Osteoblast (primary cell): Measurements from ENCODE around the genes RNF166, APRT, PABPN1L and CDH15.

- CAGE, long polyA plus RNA = no peak
- RRBS = no CpG with 5 or more reads among the region's 5 CpGs
Measured at GRCh38 chr16:88665273-88665809, 2.5 kb upstream of the MVD start.

DNA sequence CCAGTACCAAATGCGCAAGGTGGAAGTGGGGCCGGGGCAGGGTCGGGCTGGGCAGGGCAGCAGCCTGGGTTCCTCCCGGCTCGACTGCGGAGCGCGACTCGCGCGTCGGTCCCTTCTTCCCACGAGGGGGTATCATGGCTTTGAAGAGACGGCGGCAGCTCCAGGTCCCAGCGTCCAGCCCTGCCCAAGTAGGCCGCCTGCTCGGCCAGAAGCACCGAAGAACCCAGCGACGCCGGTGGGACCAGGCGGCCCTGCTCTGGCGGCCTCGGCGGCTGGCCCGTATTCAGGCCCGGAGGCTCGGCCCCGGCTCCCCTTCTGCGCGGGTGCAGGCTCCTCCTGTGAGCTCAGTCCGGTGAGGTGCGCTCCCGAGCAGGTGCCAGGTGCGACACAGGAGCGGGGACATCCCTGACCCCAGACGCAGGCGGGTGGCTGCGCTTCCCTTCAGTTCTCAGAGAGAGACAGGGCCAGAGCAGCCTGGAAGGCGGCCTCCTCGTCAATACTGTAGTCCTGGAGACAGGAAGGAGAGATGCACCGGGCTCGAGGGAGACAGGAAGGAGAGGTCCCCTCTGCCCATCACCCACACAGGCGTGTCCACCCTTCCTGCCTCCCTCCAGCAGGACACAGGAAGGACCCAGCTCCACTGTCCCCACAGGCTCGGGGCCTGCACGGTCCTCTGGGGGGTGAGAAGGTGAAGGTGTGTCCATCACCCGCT, 8.9 kb downstream of the RNF166 start:
- CAGE, long polyA plus RNA = no peak
- RRBS = 92% methylated on average over 14 of the region's 48 CpGs

DNA sequence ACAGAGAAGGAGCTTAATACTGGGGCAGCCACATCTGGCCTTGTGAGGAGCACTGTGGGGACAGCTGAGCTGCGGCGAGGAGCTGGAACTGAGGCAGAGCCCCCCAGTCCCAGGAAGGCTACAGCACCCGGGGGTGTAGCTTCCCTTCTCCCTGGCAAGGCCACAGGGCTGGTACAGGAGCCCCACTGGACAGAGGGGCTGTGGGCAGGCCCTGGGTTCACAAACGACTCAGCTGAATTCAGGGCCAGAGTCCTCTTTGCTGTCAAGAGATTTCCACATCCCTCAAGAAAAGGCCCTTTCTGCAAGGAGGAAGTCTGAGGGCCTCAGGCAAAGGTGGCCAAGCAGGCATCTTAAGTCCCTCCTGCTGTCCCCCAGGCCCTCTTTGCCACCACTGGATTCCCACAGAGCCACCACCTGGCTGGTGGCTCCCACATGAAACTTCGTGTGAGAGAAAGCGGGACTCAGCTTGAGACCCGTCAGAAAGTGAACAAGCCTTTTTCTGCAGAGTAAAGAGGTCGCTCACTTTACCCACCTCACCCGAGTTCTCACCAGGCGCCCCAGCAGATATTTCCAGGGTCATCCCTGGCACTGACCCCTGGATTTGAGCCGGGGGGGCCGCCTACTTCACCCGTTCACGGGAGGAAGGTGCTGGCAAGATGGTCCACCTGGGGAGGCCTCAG, 3.8 kb downstream of the RNF166 start:
- CAGE, long polyA plus RNA = no peak
- RRBS = no CpG with 5 or more reads among the region's 14 CpGs

DNA sequence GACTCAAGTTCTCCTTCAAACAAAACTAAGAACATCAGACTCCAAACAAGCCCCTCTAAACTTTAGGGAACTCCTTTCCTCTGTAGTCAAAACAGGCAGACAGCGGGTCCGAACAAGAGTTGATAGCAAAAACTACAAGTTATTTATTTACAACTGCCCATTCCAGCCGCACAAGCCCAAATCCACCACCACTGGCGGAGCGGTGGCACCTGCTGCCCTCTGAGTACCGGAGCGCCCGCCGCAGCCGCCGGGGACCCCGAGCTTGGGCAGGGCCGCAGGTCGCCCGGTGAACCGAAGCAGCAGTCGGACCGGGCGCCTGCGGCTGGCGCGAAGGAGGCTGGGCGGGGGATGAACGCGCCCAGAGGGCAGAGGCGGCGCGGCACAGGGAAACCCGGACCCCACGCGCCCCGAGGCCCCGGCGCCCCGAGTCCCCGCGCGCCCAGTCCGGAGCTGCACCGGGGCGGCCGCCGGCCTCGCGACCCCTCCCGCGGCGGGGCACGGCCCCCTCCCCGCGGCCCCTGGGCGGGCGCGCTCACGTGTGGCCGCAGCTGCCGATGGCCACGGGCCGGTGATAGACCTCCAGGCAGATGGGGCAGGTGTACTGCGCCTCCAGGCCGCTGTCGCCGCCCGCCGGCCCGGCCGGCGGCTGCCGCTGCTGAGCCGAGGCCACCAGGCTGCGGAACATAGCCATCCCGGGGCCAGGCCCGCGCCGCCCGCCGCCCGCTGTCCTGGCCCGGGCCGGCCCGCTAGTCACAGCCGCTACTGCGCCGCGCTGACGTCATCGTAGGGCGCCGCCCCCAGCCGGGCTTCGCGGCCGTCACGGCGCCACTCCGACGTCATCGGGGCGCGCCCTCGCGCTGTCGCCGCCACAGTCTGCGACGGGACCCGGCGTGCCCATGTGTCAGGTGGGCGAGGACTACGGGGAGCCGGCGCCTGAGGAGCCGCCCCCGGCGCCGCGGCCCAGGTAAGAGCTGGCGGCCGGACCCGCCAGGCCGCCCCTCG, at the start of gene RNF166:
RNF166 (minus strand) TSS at position 774 of the 1,002 bp plus-strand sequence.
- CAGE, long polyA plus RNA = start-site peak on the plus strand centred at position 875 of the sequence, 79 bp wide, 35 and 52 reads in 2 replicates
- RRBS = 2% methylated on average over 68 of the region's 122 CpGs

- CAGE, long polyA plus RNA = no peak
- RRBS = 85% methylated on average over 6 of the region's 18 CpGs
Measured at GRCh38 chr16:88725232-88725634, 18.9 kb downstream of the CTU2 start.

DNA sequence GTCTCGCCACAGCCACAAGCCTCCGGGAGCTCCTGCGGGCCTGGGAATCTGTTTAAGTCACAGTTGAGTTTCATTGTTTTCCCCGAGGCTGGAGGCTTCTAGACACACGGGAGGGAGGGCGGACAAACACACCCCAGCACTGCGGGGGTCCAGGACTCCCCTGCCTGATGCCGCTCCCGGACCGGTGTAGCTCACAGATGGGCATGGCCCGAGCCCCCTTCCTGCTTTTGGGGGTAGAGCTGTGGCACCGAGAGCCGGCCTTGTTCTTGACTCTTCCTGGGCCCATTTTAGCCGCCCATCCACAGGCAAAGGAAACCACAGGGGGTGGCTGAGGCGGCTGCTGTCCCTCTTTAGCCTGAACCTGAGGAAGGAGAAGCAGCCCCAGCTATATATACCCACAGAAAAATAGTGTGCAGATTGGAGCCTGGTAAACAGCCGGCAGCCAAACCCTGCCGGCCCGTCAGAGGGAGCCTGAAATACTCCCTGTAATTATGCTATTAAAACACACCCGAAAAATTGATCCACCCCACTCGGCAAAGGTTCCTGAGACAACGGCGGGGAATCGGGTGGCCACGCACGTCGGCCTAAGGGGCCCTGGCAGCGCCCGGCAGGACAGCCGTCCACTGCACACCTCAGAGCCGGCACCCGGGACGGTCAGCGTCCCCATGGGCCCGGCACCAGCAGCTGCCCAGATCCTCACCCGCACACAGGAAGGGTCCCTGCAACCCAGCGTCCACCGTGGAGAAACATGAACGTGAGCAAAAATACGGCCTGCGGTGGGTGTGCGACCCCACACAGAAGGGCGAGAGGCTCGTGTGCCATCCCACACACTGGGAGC, 6.8 kb downstream of the PIEZO1 start:
- CAGE, long polyA plus RNA = no peak
- RRBS = 70% methylated on average over 8 of the region's 43 CpGs

DNA sequence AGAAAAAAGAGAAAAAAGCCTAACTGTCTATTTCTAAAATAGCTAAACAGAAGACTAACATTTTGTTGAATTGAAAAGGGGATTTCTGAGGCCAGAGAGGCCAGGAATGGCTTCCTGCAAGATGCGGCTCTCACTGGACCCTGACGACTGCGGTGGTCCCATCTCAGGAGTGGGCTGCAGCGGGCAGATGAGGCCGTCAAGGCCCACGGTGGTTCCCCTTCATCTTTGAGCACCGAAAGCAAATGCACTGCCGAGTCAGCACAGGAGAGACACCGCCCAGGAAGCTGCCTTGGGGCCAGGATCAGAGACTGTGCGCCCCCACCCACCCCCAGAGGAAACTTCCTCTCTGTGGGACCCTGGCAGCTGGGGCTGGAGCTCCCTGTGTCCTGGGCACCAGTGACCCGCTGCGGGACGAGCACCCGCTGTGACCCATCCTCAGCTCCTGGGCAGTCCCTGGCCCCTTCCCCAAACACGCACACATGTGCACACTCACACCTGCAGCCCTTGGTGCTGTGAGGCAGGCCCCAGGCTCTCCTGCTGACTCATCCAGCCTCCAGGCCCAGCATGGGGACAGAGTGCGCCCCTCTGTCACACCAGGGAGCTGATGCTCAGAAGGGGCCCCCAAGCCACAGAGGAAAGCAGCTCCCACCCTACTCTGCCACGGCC, 3.9 kb downstream of the PIEZO1 start:
- CAGE, long polyA plus RNA = no peak
- RRBS = no CpG with 5 or more reads among the region's 17 CpGs

- CAGE, long polyA plus RNA = no peak
- RRBS = 100% methylated on average over 3 of the region's 18 CpGs
Measured at GRCh38 chr16:88799912-88800562, 3.6 kb upstream of the CDT1 start.

- CAGE, long polyA plus RNA = no peak
- RRBS = 9% methylated on average over 22 of the region's 30 CpGs
Measured at GRCh38 chr16:88804455-88805079, 978 bp downstream of the CDT1 start.

- CAGE, long polyA plus RNA = start-site peak on the minus strand at chr16:88811907-88811942, 1,842 and 1,199 reads in 2 replicates
- RRBS = 2% methylated on average over 36 of the region's 100 CpGs
Measured at GRCh38 chr16:88811697-88812599, at the start of gene APRT. TSS of gene APRT (minus strand) at chr16:88811928.

DNA sequence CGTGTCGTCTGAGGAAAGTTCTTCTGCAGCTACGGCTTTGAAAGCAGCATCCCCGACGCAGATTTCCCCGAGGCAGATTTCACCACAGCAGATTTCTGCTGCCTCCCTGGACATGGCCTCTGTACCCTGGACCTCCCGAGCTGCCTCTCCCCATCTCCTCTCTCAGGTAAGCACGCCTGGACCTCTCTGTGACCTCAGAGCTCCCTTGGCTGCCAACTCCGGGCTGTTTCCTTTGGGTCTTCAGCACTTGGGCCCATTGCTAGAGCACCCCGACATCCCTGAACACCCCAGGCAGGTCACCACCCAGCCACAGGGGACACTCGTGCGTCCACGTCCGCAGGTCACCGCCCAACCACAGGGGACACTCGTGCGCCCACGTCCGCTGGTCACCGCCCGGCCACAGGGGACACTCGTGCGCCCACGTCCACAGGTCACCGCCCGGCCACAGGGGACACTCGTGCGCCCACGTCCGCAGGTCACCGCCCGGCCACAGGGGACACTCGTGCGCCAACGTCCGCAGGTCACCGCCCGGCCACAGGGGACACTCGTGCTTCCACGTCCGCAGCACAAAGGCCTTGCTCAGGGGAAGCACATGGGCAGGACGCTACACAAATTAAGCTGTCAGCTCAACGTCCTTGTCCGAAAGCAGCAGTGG, 17.8 kb downstream of the GALNS start:
- CAGE, long polyA plus RNA = no peak
- RRBS = no CpG with 5 or more reads among the region's 44 CpGs

- CAGE, long polyA plus RNA = no peak
- RRBS = no CpG with 5 or more reads among the region's 36 CpGs
Measured at GRCh38 chr16:88842920-88843522, 13.7 kb downstream of the GALNS start.

GRCh38 chr16:88866519-88866995, at the start of gene PABPN1L:
TSS of gene PABPN1L (minus strand) at chr16:88866660.
- CAGE, long polyA plus RNA = no peak
- RRBS = 43% methylated on average over 4 of the region's 19 CpGs

GRCh38 chr16:88904476-88905519, 38.3 kb upstream of the PABPN1L start:
- CAGE, long polyA plus RNA = no peak
- RRBS = no CpG with 5 or more reads among the region's 32 CpGs

DNA sequence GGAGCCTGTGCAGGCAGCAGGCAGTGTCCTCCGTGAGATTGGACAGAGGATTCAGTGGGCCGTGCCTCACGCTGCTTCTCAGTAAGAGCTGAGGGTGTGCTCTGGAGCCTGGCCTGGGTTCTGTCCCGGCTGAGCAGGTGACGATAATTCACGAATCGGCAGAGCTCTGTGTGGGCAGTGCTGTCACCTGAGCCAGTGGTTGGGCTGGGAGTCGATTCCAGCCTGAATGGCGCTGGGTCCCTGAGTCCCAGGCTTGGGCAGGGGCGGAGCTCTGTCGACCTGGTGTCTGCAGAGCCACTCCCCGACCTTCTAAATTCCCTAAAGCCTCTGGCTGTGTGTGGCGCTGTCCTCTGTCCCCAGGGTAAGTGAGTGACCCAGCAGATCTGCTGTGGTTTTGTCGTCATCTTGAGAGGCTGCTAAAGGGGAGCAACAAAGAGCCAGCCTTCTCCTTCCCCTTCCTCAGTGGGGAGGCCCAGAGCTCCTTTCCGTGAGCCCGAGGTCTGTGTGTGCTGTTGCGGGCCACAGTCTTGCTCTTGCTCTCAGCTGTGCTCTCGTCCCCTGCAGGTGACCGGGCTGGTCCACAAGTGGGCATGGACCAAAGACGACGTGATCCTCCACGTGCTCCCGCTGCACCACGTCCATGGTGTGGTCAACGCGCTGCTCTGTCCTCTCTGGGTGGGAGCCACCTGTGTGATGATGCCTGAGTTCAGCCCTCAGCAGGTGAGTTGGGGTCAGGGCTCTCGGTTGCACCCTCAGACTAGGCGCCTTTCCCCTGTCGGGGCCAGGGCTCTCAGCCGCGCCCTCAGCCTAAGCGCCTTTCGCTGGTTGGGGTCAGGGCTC, 8.6 kb downstream of the ACSF3 start:
- CAGE, long polyA plus RNA = no peak
- RRBS = no CpG with 5 or more reads among the region's 33 CpGs

GRCh38 chr16:89171048-89172060, at the start of gene CDH15:
TSS of gene CDH15 (plus strand) at chr16:89171748.
- CAGE, long polyA plus RNA = no peak
- RRBS = 6% methylated on average over 13 of the region's 80 CpGs

GRCh38 chr16:89282871-89283469, 65.5 kb downstream of the ZNF778 start:
- CAGE, long polyA plus RNA = no peak
- RRBS = no CpG with 5 or more reads among the region's 15 CpGs

DNA sequence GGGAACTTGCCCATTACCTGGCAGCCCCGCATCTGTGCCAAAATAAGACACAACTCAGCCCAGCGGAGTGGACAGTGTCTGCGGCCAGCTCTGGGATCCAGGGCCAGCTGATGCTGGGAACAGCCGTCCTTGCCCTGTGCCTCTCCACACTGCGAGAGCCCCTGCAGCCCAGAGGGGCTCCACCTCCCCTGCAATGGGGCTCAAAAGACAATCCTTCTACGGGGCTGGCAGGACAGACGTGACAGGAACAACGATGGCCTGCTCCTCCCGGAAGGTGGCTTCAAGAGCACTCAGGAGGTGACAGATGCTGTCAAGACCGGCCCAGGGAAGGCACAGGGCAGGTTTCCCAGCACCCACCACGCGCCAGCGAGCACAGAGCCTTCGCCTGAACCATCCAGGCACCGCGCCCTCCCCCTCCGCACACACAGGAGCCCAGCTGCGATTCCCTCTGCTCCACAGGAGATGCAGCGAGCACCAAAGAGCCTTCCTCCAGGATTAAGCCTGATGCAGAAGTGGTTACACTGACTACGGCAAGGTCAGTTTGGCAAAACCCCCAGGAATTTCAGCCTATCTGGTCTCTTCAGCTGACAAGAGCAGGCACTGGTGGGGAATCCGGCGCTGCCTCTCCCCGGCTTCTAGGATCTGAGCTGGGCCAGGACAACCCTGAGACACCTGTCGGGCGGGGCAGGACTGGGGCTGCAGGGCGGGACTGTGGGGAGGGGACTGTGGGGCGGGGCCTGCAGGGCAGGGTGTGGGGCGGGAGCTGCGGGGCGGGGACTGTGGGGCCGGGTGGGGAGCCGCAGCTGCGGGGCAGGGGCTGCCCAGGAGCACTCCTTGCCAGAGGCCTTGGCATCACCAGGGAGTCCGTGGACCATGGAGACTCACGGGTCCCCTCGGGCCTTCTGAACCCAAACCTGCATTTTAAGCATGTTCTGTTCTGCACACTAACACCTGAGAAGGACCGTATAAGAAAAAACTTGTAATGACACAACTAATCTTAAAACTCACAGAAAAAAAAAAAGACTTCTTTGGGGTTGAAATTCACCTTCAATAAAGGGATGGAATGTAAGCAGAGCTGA, 103.5 kb downstream of the ZNF778 start:
- CAGE, long polyA plus RNA = no peak
- RRBS = no CpG with 5 or more reads among the region's 37 CpGs

GRCh38 chr16:89389476-89390196, 100.7 kb downstream of the ANKRD11 start:
- CAGE, long polyA plus RNA = no peak
- RRBS = no CpG with 5 or more reads among the region's 42 CpGs

GRCh38 chr16:89394821-89395719, 95.3 kb downstream of the ANKRD11 start:
- CAGE, long polyA plus RNA = no peak
- RRBS = no CpG with 5 or more reads among the region's 20 CpGs